Metastatic Lung Carcinoma in the Adrenal Gland (tissue), 1 donor: ENCODE measurements around the genes MMP23B, CALML6 and FAAP20.

DNA sequence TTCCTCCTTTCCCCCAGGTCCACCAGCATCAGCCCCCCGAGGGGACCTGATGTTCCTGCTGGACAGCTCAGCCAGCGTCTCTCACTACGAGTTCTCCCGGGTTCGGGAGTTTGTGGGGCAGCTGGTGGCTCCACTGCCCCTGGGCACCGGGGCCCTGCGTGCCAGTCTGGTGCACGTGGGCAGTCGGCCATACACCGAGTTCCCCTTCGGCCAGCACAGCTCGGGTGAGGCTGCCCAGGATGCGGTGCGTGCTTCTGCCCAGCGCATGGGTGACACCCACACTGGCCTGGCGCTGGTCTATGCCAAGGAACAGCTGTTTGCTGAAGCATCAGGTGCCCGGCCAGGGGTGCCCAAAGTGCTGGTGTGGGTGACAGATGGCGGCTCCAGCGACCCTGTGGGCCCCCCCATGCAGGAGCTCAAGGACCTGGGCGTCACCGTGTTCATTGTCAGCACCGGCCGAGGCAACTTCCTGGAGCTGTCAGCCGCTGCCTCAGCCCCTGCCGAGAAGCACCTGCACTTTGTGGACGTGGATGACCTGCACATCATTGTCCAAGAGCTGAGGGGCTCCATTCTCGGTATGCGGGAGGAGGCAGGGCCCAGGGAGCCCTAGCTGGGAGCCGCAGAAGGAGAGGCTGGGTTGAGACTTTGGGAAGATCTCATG lies 1.6 kb downstream of the VWA1 start:
- PRO-cap: no peak

GRCh38 chr1:1489813-1490398 lies 18.3 kb downstream of the ATAD3B start:
- PRO-cap: no peak

DNA sequence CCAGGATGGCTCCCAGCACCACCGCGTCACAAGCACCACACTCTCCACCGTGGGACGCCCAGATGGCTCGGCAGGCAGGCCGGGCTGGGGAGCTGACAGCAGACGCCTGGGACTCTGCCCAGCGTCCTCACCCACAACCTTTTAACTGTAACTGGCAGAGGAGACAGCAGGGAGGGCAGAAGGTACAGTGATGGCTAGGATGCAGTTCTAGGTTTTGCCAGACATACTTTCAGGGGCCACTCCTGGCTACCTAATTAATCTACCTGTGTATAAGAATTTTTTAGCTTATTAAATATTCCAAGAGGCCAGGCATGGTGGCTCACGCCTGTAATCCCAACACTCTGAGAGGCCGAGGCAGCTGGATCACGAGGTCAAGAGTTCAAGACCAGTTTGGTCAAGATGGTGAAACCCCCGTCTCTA lies 11.7 kb downstream of the SSU72 start:
- PRO-cap: no peak

DNA sequence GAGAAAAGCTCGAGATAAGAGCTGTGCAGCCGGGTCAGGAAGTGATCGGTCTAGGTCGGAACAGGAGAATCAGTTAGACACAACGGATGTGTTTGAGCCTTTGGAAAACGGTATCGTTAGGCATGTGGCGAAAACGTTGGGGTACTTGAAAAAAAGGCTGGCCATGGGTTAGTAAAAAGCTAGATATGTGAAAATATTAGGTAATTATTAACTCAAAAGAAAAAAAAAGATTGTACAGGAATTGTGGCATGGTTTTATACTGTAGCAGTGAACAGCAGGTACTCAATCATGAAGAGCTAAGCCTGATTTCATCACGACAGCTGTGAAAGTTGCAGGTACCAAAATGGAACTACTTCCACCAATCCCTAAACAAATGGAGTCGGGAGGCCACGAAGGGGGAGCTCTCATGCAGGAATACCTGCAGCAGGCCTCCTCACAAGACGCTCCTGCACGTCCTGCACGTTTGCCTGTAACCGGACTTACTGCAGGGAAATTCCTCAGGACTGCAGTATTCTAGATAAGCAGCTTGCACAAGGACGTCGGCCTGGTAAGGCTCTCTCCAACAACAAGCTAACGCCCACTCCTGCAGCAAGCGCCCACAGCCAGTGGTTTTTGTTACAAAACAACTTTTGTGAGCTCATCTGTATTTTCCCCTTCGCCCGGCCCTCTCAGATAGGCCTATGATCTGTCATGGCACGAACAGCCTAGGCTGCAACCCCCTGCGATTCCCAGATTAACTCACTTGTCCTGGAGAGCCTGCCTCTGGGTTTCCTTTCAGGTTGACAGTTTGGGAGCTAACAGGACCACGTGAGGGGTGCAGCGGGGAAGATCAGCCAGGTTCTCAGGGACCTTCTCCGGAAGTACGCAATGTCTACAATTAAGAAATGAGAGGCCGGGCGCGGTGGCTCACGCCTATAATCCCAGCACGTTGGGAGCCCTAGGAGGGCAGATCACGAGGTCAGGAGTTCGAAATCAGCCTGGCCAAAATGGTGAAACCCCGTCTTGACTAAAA lies 1.1 kb upstream of the MIB2 start:
- PRO-cap: no peak

GRCh38 chr1:1627009-1627969 lies 4.7 kb upstream of the MMP23B start:
- PRO-cap: bidirectional peak, plus-strand start at chr1:1627558, minus-strand start at chr1:1627420

DNA sequence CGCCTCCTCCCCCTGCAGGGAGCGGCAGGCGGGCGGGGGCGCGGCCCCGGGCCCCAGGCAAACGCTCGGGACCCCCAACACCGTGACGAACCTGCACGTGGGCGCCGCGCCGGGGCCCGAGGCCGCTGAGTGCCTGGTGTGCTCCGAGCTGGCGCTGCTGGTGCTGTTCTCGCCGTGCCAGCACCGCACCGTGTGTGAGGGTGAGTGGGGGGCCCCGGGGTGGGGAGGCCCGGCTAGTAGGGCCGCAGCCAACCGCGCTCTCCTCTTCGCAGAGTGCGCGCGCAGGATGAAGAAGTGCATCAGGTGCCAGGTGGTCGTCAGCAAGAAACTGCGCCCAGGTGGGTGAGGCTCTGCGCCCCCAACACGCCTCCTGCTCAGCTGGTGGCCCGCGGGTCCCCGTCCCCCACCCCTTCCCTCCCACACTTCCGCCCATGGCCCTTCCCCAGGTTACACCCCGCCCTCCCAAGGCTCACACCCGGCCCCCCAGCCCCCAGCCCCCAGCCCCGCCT lies 2.6 kb upstream of the MMP23B start:
- PRO-cap: no peak

DNA sequence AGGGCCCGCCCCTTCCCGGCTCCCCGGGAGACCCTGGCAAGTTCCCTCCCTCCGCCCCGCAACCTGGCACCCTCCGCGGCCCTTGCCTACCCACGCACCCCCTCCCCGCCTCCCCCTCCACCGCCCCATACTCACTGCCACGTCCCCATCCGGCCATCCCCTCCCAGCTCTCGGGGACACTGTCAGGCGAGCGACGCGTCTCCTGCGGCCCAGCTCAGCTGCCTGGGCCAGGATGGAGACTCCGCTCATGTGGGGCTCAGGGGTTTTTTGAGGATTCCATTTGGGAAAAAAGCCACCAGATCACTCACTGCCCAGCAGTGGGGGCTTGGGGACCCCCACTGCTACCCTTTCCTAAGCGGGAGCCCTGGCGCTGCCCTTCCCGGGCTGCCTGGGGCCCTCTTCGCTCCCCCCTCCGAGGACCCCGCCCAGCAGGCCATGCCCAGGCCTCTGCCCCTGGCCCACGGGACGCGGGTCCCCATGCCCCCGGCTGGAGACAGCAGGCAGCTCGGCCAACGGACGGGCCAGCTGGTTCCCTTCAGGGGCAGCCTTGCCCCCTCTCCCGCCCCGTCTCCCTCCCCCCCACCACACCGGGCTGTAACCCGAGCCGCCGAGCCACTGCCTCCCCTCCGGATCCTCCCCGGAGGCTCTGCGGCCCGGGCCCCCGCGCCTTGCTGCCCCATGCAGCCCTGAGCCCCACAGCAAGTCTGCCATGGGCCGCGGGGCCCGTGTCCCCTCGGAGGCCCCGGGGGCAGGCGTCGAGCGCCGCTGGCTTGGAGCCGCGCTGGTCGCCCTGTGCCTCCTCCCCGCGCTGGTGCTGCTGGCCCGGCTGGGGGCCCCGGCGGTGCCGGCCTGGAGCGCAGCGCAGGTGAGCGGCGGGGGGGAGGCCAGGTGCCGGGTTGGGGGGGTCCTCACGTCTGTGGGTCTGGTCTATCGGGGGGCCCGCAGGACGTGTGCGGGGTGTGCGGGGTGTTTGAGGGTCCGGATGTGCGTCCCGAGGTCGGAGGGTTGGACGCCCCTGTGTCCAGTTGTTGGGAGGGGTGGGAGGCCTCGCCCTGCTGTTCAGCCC lies at the start of gene MMP23B:
Gene MMP23B, plus strand, starts transcription at position 664 of the 1,066 bp plus-strand sequence.
- PRO-cap: no peak

- PRO-cap: no peak
These were observed 10.6 kb downstream of the CDK11B start for GRCh38 chr1:1648211-1648651.

- PRO-cap: no peak
These were observed 14.0 kb downstream of the SLC35E2B start for GRCh38 chr1:1678272-1679304.

DNA sequence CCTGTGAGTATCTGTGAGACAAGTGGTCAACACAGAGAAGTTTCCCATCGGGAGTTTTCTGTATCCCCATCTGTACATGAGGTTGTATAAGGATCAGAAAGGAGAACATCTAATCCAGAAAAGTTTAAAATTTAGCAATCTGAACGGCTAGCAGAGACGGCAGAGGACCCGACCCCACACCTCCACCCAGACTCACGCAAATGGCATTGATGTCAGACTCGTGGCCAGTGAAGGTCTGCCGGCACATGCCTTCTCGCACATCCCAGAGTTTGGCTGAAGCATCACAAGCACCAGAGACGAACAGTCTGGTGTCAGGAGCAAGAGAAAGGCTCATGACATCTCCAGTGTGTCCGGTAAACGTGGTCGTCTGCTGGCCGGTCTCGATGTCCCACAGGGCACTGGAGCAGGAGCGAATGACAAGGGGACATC lies 11.9 kb upstream of the NADK start:
- PRO-cap: no peak

GRCh38 chr1:1796362-1796884 lies 18.2 kb upstream of the NADK start:
- PRO-cap: no peak

- PRO-cap: bidirectional peak, plus-strand start at chr1:1890747, minus-strand start at chr1:1890432
These were observed 913 bp downstream of the GNB1 start for GRCh38 chr1:1889671-1890677.

- PRO-cap: bidirectional peak, plus-strand start at chr1:1909336, minus-strand start at chr1:1909116
These were observed 6.5 kb upstream of the CALML6 start for GRCh38 chr1:1908205-1909253.

DNA sequence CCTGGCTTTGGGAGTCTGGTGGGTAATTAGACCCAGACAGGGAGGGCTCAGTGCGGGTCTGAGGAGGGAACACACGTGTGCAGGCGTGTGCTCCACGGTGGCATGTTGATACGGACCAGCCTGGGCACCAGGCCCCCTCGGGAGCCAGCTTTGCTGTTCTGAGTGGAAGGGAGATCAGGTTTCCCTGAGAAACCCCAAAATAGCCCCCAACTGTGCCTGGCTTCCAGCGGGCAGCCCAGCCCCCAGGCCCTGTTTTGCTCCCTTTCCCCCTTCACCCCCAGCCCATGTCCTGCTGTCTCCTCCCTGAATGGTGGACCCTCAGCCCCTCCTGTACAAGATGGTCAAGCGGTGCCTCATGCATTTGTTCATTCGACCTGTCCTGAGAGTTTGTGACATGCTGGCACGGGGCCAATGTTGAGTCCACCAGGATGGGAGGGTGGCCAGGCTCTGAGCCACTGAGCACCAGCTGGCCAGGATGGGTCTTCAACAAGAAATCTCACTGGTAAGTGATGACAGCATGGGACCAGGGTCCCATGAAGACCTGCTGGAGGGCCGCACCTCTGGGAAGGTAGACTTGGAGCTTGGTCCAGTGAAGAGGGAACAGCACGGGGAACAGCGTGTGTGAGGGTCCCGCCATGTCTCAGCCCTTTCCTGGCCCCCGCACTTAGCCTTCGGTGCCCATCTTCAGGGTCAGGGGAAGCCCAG lies at the start of gene CALML6:
Gene CALML6, plus strand, starts transcription at position 455 of the 705 bp plus-strand sequence.
- PRO-cap: no peak

DNA sequence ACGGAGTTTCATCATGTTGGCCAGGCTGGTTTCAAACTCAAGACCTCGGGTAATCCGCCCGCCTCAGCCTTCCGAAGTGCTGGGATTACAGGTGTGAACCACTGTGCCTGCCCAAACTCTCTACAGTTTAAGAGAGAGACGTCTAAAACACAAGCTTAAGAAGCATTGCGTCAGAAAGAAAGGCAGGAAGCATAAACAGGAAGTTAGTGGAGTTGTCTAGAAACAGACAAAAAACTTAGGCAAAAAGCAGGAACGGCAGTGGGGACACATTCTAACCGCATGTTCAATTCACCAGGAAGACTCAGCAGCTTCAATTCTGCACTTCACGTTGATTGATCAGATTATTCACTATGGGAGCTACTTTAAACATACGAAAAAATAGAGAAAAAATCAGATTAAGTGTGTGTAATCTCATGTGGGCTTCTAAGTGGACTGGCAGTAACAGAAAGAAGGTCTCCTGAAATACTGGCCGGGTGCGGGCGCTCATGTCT lies 7.4 kb downstream of the CFAP74 start:
- PRO-cap: no peak

DNA sequence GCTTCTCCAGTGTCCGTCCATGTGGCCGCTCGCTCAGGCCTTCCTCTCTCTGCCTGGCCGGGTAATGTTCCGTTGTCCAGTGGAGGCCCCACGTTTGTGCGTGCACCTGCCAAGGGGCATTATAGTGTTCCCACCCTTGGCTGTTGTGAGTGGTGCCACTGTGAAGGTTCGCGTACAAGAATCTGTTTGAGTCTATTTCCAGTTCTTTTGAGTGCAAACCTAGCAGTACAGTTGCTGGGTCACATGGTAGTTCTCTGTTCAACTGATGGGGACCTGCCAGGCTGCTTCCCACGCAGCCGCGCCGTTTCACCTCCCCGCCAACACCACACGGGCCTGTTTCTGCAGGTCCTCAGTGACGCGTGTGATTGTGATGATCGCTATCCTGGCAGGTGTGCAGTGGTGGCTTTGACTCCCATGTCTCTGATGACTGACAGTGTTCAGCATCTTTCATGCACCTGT lies 41.8 kb downstream of the FAAP20 start:
- PRO-cap: no peak

DNA sequence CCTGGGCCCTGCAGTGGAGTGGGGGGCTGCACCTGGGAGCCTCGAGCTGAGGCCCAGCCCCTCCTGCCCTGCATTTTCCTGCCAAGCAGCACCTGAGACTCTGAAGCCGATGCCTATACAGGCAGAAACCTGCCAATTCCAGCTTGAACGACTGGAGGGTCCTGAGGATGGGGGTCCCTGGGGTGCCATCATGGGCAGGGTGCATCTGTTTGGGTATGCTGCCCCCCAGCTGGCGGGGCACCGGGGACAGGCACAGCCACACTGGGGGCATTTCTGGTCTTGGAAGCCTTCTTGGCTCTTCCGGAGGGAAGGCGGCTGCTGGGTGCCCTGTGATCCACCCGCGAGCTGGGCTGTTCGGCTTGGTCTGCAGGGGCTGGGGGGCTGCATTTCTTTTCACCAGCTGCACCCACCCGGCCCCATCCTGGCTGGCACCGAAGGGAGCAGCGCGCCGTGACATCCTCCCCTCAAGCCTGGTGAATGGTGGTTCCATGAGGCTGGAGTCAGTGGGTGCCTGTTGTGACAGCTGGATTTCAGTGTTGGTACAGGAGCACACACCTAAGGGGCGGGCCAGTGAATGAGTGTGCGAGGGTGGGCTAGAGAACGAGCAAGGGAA lies 12.2 kb downstream of the FAAP20 start:
- PRO-cap: no peak

GRCh38 chr1:2194574-2195573 lies at the start of gene FAAP20:
Gene FAAP20, minus strand, starts transcription at chr1:2194772.
- PRO-cap: bidirectional peak, plus-strand start at chr1:2194838, minus-strand start at chr1:2194772; bidirectional peak, plus-strand start at chr1:2195142, minus-strand start at chr1:2195067

GRCh38 chr1:2251636-2252178 lies 23.6 kb downstream of the SKI start:
- PRO-cap: no peak

DNA sequence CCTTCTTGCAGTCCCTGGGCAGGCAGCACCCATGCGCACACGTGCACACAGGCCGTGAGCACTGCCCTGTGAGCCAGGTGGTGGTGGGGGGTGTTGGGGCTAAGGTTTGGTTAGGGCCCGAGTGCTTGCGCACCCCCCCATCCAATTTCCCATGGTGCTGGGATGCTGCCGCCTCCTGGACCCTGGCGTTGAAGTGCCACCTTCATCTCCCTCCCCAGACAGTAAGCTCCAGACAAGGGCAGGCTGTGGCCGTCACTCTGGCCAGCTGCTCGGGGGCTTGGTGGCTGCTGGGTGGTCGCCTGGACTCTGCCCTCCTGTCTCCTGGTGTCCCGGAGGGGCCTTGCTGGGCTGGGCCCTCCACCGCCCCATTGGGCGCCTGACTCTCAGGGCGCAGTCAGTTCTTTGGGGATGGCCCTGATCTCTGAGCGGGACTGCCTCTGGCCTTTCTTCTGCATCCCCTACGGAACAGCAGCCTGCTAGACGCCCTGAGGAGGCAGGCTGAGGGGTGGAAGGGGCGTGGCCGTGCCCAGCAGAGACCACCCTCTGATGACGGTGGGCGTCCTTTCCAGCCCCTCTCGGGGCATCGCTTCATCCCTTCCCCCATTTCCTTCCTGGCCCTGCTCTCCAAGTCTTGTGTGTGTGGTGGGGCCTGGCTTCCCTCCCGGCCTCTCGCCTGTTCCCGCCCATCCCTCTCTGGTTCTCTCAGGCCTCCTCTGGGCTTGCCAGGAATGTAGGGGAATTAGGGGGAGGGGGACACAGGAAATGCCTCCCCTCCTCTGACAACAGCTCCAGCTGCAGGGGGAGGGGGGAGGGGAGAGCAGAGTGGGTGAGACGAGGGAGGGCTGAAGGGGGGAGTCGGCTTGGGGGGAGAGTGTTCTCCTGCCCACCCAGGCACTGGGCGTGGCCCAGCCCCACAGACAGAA lies 50.9 kb downstream of the SKI start:
- PRO-cap: no peak